BJ (cell line): ENCODE results near the genes XPNPEP2, ZNF280C and ARHGAP36.

GRCh38 chrX:126472854-126473259 is 79.8 kb downstream of the DCAF12L1 start:
- CAGE, long polyA plus RNA, result no peak
- RRBS, result no CpG with 5 or more reads among the region's 8 CpGs

- CAGE, long polyA plus RNA, result no peak
- RRBS, result 5% methylated on average over 5 of the region's 11 CpGs
Observed at GRCh38 chrX:126985871-126986431, 166.4 kb downstream of the PRR32 start.

GRCh38 chrX:129701778-129702265 is 37.0 kb upstream of the XPNPEP2 start:
- CAGE, long polyA plus RNA, result no peak
- RRBS, result no CpG with 5 or more reads among the region's 9 CpGs

GRCh38 chrX:129736482-129737021 is 2.2 kb upstream of the XPNPEP2 start:
- CAGE, long polyA plus RNA, result no peak
- RRBS, result no CpG with 5 or more reads among the region's 7 CpGs

DNA sequence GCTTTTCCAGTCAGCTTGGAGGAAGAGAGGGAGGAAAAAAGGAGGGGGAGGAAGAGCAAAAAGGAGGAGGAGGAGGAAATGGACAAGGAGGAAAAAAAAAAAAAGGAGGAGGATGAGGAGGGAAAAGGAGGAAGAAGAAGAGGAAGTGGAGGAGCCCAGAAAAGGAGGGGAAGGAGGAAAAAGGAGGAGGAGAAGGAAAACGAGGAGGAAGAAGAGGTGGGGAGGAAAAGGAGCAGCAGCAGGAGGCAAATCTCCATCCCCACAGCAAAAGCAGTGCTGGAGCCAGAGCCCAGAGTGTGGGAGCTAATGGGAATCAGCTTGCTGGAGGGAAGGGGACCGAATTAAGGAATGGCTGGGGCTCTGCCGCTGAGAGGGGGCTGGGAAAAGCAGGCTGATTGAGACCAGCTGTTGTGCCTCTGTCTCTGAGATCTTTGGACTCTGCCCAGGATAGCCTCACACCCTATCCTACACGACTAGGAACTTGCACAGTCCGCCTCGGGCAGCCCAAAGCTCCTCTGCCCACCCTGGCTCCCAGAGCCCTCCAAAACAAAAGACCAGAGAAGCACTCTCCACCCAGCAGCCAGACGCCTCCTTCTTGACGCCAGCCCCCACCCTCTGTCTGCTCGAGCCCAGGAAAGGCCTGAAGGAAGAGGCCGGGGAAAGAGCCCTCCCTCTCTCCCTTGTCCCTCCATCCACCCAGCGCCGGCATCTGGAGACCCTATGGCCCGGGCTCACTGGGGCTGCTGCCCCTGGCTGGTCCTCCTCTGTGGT is at the start of gene XPNPEP2:
Gene XPNPEP2, plus strand, starts transcription at position 486 of the 771 bp plus-strand sequence.
- CAGE, long polyA plus RNA, result no peak
- RRBS, result no CpG with 5 or more reads among the region's 13 CpGs

DNA sequence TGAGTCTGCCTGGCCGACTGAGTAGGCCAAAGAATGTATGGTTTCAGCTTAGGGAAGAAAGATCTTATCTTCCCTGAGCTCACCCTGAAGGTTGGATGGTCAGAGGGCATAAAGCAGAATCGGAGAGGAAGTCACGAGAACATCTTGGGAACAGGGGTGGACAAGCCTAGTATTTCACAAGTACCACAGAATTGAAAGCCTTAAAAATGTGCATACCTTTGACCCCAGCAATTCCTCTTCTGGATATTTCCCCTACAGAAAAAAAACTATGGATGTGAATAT is 2.0 kb upstream of the SASH3 start:
- CAGE, long polyA plus RNA, result no peak
- RRBS, result no CpG with 5 or more reads among the region's 3 CpGs

DNA sequence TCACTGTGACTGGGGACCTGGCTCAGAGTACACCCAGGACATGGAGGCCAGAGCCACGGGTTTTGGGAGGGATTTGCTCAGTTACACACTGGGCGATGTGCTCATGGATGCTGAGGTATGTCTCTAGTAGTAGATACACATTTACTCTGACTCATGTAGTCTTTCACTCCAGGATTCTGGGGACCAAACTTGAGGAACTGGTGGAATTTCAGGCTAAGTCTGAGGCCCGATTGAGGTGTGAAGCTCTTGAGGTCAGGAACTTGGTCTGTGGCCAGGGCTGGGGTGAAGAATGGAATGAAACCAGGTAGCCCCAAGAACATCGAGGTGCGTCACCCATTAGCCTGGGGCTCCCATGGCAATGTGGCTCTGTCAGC is 7.7 kb downstream of the SASH3 start:
- CAGE, long polyA plus RNA, result no peak
- RRBS, result no CpG with 5 or more reads among the region's 5 CpGs

DNA sequence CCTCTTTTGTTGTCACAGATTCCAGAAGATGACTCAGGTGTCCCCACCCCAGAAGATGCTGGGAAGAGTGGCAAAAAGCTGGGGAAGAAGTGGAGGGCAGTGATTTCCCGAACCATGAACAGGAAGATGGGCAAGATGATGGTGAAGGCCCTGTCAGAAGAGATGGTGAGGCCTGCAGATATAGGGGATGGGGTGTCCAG is 8.6 kb downstream of the SASH3 start:
- CAGE, long polyA plus RNA, result no peak
- RRBS, result no CpG with 5 or more reads among the region's 1 CpG

- CAGE, long polyA plus RNA, result no peak
- RRBS, result no CpG with 5 or more reads among the region's 9 CpGs
Observed at GRCh38 chrX:130114294-130114667, 4.0 kb upstream of the ELF4 start.

GRCh38 chrX:130131549-130131996 is 21.3 kb upstream of the ELF4 start:
- CAGE, long polyA plus RNA, result no peak
- RRBS, result no CpG with 5 or more reads among the region's 5 CpGs

DNA sequence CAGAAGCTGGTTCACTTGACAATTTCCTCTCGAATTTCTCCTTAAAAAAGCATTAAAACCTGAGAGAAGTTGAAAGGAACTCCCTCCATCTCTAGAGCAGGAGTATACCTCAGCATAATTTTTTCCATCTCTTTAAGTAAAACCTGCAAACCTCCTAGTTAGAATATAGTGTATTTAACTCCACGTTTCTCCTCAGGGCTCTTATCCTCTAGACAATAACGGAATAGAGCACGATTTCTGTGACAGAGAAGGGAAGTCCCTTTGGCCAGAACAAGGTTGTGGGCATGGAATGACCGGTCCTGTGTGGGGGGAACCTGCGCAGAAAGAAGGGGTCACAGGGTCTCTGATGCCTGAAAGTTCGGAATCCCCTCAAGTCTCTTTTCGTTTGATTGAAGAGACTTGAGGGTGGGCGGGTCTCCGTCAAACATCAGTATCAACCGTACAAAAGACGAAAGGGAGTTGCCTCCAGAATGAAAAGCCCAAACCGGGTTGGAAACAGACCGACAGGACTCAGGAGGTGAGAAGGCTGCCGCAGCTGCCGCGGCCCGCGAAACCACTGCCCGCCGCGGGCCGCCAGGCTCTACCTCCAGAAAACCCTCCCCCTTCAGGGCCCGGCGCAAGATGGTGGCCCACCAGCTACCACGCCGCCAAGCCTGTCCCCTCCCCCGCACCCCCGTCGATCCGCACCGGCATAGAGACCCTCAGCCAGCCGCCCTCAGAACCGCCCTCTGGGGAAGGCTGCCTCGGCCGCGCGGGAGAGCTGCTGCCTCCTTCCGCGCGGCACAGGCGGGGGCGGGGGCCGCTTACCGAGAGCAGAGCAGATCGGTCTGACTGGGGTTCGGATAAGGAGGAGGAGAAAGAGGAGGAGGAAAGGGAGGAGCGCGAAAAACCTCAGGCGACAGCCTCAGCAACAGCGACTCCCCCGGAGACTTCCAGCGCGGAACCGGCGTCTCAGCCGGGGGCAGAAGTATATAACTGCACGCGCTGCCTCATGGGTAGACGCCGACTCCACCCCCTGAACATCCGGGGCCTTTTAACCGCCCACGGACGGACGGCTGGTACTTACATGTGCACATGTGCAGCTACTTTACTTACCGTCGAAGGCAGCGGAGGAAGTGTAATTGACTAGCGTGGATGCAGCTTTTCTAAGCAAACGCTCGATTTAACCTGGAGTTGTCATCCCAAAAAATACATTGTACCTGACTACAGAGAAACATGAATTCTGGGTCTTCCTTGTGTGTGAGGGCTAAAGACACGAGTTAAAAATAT is at the start of gene ZNF280C:
Gene ZNF280C, minus strand, starts transcription at position 945 of the 1,269 bp plus-strand sequence.
- CAGE, long polyA plus RNA, result no peak
- RRBS, result 2% methylated on average over 15 of the region's 73 CpGs

DNA sequence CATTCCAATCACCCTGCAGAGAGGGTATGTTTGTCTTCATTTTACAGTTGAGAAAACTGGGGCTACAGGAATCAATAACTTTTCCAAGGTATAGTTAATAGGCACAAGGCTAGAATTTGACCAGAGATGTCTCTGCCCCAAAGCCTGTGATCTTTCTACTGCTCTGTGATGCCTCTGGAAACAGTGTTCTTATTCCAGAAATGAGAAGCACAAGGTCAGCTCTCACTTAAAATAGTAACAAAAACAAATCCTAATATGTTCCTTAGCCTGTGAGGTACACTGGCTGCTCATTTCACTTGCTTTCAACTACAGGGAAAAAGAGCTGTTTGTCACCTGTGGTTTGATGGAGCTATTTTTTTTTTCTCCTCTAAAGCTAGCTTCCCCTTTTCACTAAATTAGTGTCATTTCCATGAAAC is 148.4 kb downstream of the RBMX2 start:
- CAGE, long polyA plus RNA, result no peak

DNA sequence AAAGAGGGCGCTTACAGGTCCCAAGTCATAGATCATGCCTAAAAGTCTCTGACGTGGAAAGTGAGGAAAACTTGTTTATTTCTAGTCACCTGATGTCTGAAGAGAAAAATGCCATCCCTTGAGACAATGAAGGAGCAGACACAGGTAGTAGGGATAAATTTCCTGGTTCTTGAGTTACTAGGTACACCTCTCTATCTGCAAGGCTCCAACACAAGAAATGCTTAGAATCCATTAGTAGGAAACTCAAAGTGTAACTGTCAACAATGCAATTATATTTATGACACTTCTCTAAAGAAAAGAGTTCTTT is 233.4 kb downstream of the ENOX2 start:
- CAGE, long polyA plus RNA, result no peak
- RRBS, result no CpG with 5 or more reads among the region's 2 CpGs

- CAGE, long polyA plus RNA, result no peak
- RRBS, result no CpG with 5 or more reads among the region's 4 CpGs
Observed at GRCh38 chrX:130842624-130843165, 60.3 kb downstream of the ENOX2 start.

DNA sequence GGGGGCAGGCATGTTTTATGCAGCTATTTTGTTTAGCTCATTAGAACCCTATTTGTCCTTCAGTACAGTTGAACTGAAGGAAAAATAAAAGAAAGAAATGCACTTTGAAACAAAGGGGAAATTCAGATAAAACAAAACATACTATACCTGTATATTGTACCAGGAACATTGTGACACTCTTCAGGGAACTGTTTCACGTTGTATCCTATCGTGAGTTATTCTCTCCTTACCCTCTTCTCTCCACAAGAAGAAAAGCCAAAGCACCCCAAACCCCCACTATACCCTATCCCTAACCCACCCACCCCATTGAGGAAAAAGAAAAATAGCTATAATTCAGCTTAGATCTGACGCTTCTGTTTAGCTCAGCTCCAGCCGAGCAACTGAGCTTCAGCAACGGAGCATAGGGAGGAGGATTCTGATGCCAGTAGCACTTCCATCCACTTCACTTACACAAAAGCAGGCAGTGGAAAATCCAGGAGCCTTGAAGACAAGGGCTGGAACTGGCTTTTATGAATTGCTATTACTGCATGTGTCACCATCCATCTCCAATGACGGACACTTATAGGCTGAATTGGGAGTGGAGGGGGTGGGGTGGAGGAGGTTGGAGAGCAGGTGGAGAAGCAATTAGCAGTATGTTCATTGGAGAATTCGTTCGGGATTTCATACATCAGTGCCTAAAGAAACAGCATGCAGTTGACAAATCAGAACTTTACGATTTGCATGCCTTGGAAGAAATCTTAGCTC is 15.8 kb downstream of the ENOX2 start:
- CAGE, long polyA plus RNA, result no peak
- RRBS, result no CpG with 5 or more reads among the region's 9 CpGs

- CAGE, long polyA plus RNA, result no peak
- RRBS, result 5% methylated on average over 5 of the region's 37 CpGs
Observed at GRCh38 chrX:131058096-131058575, at the start of gene ARHGAP36. Gene ARHGAP36, plus strand, starts transcription at chrX:131058346.

DNA sequence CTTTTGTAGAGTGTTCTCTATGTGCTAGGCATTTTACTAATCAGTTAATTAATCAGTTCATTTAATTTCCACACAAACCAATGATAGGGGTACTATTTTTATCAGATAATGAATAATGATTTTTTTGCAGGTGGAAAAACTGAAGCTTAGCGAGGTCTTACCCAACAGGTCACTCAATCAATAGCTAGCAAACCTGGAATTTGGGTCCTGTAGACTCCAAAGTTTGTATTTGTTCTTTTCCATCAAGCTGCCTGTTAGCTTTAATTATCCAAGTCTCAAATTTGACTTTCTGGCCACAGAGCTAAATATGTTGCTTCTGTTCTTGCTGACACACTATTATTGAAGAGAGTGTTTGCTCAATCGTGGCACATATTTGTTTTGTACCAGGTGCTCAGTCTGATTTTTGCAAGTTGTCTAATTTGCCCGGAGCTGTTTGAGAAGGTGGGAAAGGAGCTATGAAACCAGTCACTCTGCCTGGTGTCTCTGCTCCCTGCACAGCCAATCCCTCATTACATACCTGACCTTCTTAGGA is 41.7 kb upstream of the FRMD7 start:
- CAGE, long polyA plus RNA, result no peak
- RRBS, result no CpG with 5 or more reads among the region's 3 CpGs

DNA sequence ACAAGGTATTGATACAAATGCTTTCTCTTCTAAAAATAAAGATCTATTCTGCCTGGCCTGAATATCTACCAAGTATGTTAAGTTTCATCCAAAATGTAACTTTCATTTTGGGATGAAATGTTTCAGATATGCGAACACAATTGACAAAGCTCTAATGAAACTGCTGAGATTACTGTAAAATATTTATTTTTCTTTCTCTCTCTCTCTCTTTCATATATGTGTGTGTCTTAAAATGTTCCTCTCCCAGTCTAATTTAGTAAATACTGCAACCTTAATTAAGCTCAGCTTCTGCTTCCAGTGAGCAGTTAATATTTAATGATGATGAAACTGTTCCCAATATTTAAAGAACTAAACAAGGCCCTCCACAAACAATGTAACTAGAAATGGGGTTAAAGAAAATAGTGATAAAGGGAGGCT is 71.9 kb downstream of the MBNL3 start:
- CAGE, long polyA plus RNA, result no peak
- RRBS, result no CpG with 5 or more reads among the region's 1 CpG

DNA sequence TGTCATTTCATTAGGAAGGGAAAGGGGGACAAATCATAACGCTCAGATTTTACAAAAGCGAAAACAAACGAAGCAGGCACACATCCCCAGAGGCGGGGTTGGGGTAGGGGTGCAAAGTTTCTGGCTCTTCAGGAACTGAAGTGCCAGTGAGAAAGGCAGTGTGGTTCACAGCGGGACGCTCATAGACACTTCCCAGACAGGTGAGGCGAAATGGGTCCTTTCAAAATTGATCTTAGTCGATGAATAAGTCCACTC is 1.2 kb upstream of the MBNL3 start:
- CAGE, long polyA plus RNA, result no peak
- RRBS, result no CpG with 5 or more reads among the region's 8 CpGs

DNA sequence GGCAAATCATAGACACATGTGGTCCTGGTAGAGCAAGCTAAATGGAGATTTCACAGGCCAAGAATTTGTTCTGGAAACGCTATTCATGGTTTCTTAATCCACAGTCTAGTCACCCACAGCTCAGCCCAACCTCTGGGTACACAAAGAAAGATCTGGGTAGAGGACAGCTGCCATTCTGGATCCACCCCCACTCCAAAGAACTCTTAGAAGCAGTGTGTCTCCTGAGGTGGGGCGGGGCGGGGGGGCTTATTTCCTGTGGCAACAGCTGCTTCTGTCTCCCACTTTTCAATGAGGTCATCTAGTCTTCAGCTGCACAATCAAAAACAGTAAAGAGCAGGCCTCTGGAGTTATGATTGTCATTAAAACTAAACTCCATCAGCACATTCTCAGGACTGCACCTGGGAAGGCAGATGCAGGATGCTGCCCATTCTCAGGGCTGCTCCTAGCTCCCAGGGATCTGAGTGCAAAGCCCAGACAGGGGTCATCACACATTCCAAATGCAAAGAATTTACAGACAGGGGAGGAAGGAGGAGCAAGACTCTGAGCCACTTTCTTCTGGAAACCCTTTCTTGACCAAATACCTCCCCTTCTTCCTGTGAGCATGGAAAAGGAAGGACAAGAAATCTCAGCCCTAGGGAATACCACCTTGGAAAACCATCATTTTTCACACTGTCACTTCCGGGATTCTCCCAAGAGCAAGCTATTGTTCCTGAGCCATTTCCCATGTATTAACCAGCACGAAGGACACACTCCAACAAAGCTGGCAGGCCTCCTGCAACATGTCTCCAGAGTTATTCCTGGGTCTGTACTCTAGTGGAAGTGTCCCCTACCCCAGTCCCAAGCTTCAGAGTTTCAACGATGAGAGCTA is 207.2 kb downstream of the HS6ST2 start:
- CAGE, long polyA plus RNA, result no peak
- RRBS, result no CpG with 5 or more reads among the region's 6 CpGs